SK-N-DZ (cell line): ENCODE results near the genes SLF1, GPR150 and GLRX.

RAMPAGE:
- cytosol, long total RNA, result no peak
- nucleus, long total RNA, result no peak
These were observed 123.3 kb downstream of the FAM172A start for GRCh38 chr5:93987971-93988828.

DNA sequence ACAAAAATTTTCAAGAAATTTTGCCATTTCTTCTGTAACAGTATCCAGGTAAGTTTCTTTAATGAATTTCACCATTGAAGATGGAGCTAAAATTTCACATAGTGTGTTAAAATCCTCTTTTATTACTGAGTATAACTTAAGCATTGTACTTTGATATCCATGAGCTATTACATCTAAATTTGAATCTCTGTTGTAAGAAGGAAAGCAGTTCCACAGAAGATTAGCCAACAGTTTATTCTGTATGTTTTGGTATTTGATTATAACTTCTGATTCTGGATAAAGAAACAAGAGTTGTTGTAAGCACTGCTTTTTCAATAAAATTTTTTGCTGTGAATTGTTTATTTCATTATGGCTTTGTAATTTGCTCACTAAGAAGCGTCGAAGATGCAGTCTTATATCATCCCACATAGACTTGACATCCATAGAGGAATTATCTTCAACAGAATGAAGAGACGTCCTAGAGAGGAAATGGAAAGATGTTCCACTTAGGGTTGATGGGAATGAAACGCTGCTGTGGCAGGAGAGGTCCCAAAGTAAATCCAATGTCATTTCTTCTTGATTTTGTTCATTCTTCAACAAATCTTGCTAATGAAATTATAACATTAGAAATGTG lies 98.0 kb downstream of the KIAA0825 start:
RAMPAGE:
- cytosol, long total RNA, result no peak
- nucleus, long total RNA, result no peak

GRCh38 chr5:94575288-94575633 lies 43.1 kb downstream of the KIAA0825 start:
RAMPAGE:
- cytosol, long total RNA, result no peak
- nucleus, long total RNA, result no peak

GRCh38 chr5:94618423-94619505 lies at the start of gene SLF1:
Gene SLF1, plus strand, starts transcription at chr5:94618669.
RAMPAGE:
- cytosol, long total RNA, result start-site peak on the plus strand at chr5:94618665-94618715, 396 and 134 reads in 2 replicates
- nucleus, long total RNA, result start-site peak on the minus strand at chr5:94618524-94618601, 33 and 32 reads in 2 replicates; start-site peak on the plus strand at chr5:94618667-94618718, 137 and 131 reads in 2 replicates

RAMPAGE:
- cytosol, long total RNA, result no peak
- nucleus, long total RNA, result no peak
These were observed 276.1 kb downstream of the SLF1 start for GRCh38 chr5:94894396-94895071.

RAMPAGE:
- cytosol, long total RNA, result no peak
- nucleus, long total RNA, result no peak
These were observed at the start of gene GPR150 for GRCh38 chr5:95619821-95620233. Gene GPR150, plus strand, starts transcription at chr5:95620087.

RAMPAGE:
- cytosol, long total RNA, result no peak
- nucleus, long total RNA, result no peak
These were observed 12.2 kb downstream of the GPR150 start for GRCh38 chr5:95631946-95632685.

DNA sequence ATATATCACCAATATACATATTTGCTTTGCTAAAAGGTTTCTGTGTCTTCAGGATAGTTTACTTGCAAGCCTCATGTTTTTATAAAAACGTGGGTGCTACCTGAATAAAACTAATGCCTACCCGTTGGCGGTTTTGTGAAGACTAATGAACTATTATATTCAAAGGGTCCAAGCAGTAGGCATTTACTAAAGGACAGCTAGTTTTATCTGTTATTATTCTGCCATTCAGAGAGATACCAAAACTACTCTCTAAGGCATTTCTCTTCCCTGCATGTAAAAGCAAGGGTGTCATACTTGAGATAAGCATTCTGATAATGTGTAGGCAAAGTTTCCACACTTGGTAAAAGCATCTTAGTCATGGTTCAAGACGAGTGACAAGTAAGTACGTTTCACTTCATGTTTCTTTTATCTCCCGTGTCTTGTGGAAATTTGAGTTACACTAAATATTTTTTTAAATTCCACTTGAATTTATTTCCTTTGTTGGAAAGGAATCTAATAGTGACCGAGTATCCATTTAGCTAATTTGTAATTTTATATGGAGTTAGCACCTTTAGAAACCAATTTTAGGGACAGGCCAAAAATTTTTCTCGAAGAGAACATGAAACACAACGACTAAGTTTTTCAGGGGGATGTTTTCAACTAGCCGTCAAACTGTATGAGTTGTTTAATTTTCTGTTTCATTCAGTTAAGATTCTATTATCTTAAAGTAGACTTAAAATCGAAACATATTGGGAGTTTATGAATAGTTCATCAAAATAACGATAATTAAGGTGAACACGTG lies 1.3 kb downstream of the RFESD start:
RAMPAGE:
- cytosol, long total RNA, result no peak
- nucleus, long total RNA, result no peak

DNA sequence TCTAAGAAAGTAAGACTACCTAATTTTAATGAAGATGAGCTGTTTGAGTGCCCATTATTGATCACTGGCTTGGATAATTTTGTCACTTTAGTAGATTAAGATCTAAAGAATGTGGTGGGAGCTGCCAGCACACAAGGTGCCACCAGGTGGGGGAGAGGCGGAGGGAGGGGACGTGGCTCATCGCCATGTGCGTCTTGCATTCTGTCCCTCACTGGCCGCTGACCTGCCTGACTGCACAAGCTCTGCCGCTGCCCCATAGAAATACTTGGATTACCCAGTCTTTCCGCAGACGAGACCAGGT lies 37.6 kb downstream of the RHOBTB3 start:
RAMPAGE:
- cytosol, long total RNA, result no peak
- nucleus, long total RNA, result no peak

RAMPAGE:
- cytosol, long total RNA, result no peak
- nucleus, long total RNA, result no peak
These were observed 42.6 kb downstream of the RHOBTB3 start for GRCh38 chr5:95773461-95774376.

GRCh38 chr5:95821813-95823098 lies at the start of gene GLRX:
Gene GLRX, minus strand, starts transcription at chr5:95822726.
RAMPAGE:
- cytosol, long total RNA, result start-site peak on the minus strand at chr5:95822689-95822729, 1,017 and 592 reads in 2 replicates
- nucleus, long total RNA, result start-site peak on the minus strand at chr5:95822684-95822729, 47 and 98 reads in 2 replicates

RAMPAGE:
- cytosol, long total RNA, result no peak
- nucleus, long total RNA, result no peak
These were observed 38.8 kb upstream of the GLRX start for GRCh38 chr5:95861227-95861891.

DNA sequence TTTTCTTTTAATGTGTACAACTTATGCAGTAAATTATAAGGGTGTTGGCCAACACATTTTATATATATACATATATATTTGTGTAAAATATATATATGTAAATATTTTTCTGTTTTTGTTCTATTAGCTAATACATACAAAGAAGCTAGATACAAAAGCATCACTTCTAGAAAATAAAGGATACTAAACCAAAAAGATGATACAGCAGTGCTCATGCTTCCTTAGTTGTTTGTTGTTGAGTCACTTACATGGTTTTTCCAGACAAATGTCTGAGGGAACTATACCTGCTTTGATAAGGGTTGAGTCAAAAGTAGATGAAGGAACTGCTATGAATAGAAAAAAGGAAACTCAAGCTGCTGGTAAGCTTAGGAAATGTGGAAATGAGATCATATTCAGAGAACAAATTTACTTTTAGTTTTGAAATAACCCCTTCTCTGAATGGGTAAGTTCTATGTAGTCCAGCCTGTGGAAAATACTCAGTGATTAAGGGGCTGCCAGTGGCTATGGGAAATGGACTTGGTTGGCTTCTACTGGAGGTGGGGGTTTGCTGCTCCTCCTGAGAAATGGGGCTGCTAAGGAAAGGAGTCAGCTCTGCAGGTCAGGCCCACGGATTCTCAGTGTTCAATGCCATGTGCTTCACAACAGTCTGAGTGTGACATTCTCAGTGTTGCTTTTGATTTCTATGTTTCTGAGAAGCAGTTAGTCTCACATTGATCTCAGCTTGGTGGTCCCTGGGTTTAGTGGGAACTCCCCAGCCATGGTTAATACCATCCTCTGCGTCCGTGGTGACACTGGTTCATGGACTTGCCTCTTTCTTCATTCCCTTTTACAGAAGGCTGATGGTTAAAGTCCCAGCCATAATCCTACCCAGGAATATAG lies 47.6 kb upstream of the GLRX start:
RAMPAGE:
- cytosol, long total RNA, result no peak
- nucleus, long total RNA, result no peak

GRCh38 chr5:95923058-95924024 lies 38.3 kb downstream of the ELL2 start:
RAMPAGE:
- cytosol, long total RNA, result no peak
- nucleus, long total RNA, result no peak

DNA sequence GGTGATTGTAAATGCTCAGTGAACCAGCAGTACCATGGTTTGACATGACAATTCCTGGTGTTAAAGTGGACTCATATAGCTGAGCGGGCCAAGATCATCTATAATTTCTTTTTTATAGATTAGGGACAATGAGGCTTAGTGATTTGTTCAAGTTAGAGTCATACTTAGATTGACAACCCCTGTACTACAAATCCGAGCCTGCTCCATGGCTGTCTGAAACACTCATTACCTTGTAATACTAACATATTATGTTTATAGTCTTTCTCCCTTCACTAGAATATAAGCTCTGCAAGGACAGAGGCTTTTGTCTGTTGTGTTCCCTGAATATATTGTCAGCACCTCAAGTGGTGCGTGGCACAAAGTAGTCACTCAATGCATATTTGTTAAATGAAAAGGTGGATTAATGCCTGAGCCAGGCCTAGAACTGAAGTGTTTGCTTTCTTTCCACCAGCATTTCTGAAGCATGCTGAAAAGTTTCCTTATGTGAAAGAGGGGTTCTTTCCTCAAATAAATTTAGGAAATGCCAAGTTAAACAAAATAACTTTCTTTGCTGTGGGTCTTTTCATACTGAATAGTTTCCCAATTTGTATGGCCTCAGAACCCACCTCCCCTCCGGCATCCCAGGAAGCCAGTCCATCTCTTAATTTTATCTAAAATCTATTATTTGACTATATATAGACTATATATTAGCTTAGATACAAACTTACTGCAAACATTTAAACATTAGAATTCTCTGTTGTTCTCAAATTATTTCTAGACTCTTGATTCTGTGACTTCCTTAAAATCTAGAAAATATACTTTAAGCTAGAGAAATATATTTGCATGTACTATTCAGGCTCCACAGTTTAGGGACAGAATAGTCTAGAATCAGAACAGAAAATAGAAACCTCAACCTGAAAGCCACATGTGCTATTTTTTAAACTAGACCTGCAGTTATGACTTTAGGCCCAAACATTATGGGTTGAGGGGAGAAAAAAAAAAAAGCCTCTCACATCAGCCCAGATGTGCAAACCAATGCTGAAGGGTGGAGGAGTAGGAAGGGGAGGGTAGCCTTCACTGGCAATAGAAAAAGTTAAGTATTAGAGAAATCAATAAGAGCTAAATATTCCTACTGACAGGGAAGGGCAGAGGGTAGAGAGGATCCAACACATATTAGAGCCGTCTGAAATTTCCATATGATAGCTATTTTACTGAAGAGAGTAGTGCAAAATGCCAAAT lies 36.0 kb downstream of the ELL2 start:
RAMPAGE:
- cytosol, long total RNA, result no peak
- nucleus, long total RNA, result no peak

DNA sequence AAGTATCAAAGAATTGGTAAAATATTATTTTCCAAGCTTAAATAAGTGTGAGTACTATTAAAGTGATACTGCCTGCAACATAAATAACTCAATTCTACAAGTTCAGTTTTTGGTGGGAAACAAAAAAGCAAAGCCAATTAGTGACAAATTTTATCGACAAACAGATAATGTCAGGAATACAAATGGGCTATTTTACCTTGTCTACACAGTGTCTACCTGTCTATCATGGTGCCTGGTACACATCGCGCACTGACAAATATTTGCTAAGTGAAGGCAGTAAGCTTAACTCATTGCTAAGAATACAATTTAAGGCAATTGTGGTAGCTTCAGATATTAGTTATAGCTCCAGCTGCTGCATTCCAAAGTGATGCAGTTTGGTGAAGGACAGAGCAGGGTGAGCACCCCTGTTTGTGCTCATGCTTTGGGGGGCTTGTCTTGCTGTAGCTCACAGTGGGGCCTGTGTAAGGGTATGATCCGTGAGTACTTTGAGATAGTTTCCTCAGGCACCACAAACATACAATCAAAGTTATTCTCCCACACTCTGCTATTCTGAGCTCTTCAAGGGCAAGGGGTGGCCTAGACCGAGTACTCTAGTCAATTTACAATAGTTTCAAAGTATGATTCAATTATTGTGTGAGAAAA lies 24.8 kb downstream of the ELL2 start:
RAMPAGE:
- cytosol, long total RNA, result no peak
- nucleus, long total RNA, result no peak

DNA sequence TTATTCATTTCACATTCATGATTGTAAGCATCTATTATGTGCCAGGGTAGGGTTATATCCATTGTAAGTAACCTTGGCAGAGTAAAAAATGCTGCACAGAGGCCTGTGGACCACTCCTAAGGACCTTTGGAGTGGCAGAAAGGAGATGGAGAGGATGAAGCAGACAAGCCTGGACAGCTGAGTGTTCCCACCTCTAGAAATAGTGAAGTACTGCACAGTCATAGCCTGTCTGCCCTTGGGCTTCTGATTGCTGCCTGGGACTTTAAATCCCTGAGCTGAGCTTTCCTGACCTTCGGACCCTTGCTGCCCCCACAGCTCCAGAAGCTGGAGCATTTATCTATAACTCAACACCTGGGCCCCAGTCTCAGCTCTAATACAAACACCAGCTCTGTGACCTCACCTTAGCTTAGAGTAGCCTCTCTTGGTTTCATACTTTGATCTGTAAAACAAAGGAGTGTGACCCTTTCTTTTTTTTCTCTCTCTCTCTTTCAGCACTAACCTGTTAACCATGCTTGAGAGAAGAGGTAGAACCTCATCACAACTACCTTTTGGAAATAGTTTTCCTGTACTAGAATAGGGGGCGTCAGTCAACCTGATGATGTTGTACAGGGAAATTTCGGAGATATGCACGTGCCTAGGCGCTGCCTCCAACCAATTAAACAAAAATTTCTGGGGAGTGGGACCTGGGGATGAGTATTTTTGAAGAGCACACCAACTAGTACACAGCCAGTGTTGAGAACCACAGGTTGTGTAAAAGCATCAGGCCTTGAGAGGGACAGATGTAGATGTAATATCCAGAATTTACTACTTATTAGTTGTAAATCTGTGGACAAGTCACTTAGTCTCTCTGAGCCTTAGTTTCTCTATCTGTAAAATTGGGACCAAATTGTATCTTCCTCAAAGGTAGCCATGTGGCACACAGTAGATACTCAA lies 25.4 kb upstream of the ELL2 start:
RAMPAGE:
- cytosol, long total RNA, result no peak
- nucleus, long total RNA, result no peak

GRCh38 chr5:96049846-96050343 lies 88.2 kb upstream of the ELL2 start:
RAMPAGE:
- cytosol, long total RNA, result no peak
- nucleus, long total RNA, result no peak

RAMPAGE:
- cytosol, long total RNA, result no peak
- nucleus, long total RNA, result no peak
These were observed 151.9 kb upstream of the ELL2 start for GRCh38 chr5:96113483-96113920.

RAMPAGE:
- cytosol, long total RNA, result no peak
- nucleus, long total RNA, result no peak
These were observed 163.8 kb upstream of the ELL2 start for GRCh38 chr5:96125205-96126097.